Measurements from ENCODE around the genes C1orf52 and HS2ST1.

- RRBS = no CpG with 5 or more reads among the region's 1 CpG
Measured at GRCh38 chr1:84406527-84407000, 8.3 kb downstream of the DNASE2B start.

DNA sequence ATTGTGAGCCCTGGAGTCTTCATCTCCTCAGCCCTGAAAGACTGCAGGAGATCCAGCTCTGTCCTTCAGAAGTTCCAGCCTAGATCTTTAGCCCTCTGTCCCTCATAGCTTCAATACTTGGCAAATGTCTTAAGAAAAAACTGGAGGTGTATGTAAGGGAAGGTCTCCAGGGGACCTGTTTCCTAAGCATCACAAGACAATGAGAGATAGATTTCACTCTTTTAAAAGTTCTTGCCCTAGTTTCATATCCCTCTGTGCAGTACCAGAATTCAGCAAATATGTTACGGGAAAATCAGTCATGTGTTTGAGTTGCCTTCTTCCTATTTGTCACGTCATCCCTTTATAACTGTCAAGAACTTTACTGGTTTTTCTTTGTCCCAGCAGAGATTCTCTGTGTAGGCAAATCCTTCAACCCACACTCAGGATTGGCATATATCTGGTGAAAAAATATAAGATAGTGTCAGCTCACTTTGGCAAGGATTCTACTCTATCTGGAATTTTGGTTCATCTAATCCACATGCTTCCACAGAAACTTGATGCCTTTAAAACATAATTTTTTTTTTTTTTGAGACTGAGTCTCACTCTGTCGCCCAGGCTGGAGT is 32.3 kb downstream of the DNASE2B start:
- RRBS = no CpG with 5 or more reads among the region's 3 CpGs

DNA sequence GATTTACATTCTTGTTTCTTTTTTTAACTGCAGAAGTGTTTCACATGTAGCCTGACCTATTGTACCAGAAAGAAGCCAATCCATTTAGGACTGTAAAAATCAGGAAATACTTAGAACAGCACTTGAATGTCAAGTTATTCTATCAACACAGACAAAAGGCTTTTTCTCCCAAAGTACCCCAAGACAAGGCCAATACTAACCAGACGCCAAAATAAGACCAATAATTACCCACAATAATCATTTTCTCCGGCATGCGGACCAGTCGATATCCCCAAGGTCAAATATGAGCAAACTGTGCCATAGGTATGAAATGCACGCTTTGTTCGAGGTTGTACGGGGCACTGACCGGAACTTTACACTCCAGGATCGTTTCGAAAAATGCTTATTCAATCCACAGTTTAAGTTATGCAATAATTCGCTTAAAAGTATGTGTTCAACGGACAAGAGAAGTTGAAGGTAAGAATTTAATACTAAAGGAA is 1.1 kb upstream of the SPATA1 start:
- RRBS = under 1% methylated on average over 7 of the region's 12 CpGs

GRCh38 chr1:84619155-84619771 is 45.0 kb upstream of the CTBS start:
- RRBS = no CpG with 5 or more reads among the region's 11 CpGs

GRCh38 chr1:84945053-84945667 is 51.8 kb downstream of the MCOLN2 start:
- RRBS = no CpG with 5 or more reads among the region's 5 CpGs

DNA sequence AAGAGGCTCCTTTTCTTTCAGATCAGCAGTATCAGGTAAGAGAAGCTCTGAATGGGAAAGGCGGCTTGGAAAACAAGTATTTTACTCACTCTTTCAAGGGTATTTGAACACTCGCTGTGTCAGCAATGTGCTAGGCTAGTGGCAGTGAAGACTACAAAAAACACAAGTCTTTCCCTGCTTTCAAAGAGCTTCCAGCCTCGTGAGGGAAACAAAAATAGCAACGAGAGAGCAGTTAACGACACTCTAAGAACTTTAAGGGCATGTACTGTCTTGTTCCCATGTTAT is 267 bp downstream of the DNAI3 start:
- RRBS = no CpG with 5 or more reads among the region's 5 CpGs

GRCh38 chr1:85259325-85260433 is at the start of gene C1orf52:
Gene C1orf52, minus strand, starts transcription at chr1:85259662.
- RRBS = 2% methylated on average over 14 of the region's 60 CpGs

DNA sequence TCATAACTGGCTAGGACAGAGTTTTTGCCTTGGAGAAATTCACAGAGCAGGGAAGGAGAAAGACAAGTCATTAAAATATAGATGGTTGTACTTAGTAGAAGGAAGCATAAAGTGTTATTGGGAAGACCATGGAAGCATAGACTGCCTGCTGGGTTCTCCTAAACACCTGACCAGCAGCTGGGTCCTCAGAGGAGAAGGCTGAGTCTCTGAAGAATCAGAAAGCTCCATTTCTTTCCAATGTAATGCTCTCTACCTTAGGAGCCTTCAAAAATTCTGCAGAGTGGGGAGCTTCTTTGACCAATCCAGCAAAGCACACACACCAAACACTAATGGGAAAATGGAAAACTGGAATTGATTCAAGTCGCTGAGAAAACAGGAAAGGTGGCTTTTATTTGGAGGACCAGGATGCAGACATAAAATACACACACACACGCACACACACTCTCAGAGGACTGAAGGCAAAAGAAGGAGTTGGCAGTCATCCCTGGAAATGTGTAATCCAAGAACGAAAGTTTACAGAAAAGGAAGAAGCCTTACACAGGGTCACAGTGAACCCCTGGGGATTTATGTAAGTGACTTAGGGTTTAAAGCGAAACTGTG is 21.2 kb upstream of the BCL10 start:
- RRBS = no CpG with 5 or more reads among the region's 4 CpGs

- RRBS = no CpG with 5 or more reads among the region's 24 CpGs
Measured at GRCh38 chr1:85576487-85576779, 4.1 kb upstream of the CCN1 start.

DNA sequence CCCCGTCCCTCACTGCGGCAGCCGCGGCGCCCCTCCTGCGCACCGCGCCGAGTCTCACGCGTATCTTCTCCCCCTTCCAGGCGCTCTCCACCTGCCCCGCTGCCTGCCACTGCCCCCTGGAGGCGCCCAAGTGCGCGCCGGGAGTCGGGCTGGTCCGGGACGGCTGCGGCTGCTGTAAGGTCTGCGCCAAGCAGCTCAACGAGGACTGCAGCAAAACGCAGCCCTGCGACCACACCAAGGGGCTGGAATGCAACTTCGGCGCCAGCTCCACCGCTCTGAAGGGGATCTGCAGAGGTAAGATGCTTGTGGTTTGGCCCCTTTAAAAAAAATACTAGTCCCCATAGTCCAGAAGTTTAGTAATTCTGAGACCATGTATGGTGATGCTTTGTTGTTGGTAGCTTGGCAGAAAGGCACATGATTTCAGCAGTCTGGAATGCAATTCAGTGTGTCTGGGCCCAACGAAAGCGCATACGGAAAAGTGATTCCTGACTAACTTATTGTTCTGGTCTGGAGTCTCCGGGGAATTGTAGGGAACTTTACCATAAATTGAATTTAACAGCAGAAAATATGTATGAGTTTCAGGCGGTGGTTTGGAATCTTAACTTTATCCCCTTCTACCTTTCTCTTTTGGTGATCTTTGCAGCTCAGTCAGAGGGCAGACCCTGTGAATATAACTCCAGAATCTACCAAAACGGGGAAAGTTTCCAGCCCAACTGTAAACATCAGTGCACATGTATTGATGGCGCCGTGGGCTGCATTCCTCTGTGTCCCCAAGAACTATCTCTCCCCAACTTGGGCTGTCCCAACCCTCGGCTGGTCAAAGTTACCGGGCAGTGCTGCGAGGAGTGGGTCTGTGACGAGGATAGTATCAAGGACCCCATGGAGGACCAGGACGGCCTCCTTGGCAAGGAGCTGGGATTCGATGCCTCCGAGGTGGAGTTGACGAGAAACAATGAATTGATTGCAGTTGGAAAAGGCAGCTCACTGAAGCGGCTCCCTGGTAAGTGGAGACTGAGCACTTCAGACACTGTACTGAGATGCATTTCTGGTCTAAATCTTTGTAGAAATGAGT is 1.1 kb downstream of the CCN1 start:
- RRBS = no CpG with 5 or more reads among the region's 45 CpGs

- RRBS = no CpG with 5 or more reads among the region's 9 CpGs
Measured at GRCh38 chr1:85582912-85583517, 2.5 kb downstream of the CCN1 start.

GRCh38 chr1:85628632-85629542 is 48.3 kb downstream of the CCN1 start:
- RRBS = no CpG with 5 or more reads among the region's 12 CpGs

- RRBS = no CpG with 5 or more reads among the region's 3 CpGs
Measured at GRCh38 chr1:86061671-86062137, 94.9 kb downstream of the COL24A1 start.

- RRBS = no CpG with 5 or more reads among the region's 8 CpGs
Measured at GRCh38 chr1:86503832-86504043, 35.0 kb downstream of the CLCA1 start.

DNA sequence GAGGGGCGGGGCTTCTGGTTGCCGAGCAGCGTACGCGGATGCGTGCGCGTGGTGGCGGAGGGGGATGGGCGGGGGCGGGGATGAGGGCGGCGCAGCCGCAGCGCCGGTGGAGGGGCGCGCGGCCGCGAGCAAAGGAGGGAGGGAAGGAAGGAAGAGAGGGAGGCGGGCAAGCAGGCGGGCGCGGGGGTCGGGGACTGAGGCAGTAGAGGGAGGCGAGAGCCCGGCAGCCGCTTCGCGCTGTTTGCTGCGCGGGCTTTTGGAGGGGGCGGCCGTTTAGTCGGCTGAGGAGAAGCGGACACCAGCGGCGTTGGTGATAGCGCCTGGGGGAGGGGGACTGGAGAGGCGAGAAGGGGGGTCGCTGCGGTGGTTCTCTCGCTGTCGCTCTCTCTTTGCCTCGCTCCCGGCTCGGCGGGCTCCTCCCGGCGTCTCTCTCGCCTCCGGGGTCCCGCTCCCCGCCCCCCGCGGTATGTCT is at the start of gene HS2ST1:
HS2ST1 (plus strand) TSS at position 92 of the 472 bp plus-strand sequence.
- RRBS = 0% methylated on average over 6 of the region's 57 CpGs

- RRBS = no CpG with 5 or more reads among the region's 10 CpGs
Measured at GRCh38 chr1:87226189-87226962, 102.3 kb upstream of the LMO4 start.

DNA sequence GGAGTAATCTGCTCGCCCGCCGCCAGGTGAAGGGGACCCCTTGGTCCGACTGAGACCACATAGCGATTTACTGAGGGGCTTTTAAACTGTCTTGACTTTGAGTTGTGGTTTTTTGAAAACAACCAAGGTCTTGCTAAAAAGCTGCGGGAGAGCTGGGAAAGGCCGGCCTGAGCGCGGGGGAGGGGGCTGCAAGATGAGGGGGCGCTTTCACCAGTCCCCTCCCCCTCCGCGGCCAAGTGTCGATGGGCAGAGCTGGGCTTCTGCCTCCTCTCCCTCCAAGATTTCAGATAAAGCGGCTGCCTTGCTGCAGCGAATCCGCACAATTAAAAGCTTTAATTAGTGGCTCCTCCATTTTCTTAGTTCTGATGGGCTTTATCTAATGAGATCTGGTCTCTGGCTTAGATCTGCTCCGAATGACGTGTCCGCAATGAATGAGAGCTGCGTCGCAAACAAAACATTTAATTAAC is 5.9 kb downstream of the LMO4 start:
- RRBS = no CpG with 5 or more reads among the region's 21 CpGs

GRCh38 chr1:87399230-87399670 is 70.6 kb downstream of the LMO4 start:
- RRBS = no CpG with 5 or more reads among the region's 3 CpGs

DNA sequence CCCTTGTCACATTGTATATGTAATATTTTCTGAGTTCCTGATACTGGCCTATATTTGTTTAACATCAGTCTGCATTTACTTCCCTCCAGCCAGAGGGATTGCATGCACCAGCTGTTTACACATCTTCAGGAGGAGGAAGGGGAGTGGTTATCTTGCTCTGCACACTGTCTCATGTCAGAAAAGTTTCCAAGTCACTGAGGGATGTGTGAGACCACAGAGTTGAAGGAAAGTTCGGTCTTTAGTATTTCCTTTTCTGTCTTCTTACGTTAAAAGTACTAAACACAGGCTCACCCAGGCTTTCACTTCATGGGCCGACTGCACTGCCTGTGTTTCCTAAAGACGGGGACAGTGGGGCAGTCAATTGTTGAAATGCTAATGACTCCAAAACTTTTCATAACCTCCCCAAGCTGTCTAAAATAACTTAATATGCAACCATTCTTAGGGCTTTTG is 574.2 kb downstream of the LMO4 start:
- RRBS = no CpG with 5 or more reads among the region's 4 CpGs